Spinal cord (tissue), 3 donors: ENCODE measurements around the genes FAM169A and CRHBP.

DNA sequence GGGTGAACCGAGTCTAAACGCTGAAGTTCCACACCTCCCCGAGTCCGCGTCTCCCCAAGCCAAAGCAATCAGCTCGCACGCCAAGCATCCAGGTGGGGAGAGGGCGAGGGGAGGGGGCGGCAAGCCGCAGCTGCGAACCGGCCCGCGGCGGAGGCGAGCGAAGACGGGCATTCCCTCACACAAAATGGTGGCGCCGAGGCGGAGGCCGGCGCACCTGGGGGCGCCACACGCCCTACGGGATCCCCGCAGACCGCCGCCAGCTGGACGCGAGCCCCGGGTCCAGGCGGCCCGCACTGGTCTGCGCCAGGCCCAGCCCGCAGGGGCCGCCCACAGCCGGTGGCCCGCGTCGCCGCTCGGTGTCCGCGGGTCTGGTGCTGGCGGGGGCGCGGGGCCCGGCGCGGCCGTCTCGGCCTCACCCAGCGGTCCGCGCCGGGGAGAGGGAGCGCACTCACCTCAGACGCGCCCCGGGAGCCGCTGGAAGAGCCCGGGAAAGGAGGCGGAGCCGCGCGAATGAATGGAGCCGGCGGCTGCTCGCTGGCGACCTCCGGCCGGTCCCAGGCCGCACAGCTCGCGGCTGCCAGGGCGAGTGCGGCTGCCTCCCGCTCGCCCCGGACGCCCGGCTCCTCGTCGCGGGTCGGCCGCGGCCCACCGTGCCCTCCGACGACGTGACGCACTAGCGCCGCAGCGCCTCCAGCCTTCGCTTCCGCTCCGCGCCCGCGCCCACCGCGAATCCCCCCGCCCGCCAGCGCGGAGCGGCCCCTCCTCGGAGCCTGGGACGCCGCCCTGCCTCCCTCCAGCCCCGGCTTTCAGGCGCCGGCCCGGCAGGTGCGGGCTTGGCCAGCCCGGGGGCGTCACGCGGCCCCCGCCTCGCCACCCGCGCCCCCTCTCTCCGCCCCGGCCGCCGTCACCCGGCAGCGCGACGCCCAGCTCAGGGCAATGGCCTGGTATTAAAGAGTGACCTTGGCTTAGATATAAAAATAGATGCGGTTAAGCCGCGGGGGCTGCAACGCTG lies at the start of gene FAM169A:
TSS of gene FAM169A (minus strand) at position 675 of the 1,012 bp plus-strand sequence.
- PRO-cap, result no peak
- RAMPAGE, long total RNA, result no peak

GRCh38 chr5:74867016-74867215 lies 729 bp upstream of the FAM169A start:
- PRO-cap, result no peak
- RAMPAGE, long total RNA, result no peak

DNA sequence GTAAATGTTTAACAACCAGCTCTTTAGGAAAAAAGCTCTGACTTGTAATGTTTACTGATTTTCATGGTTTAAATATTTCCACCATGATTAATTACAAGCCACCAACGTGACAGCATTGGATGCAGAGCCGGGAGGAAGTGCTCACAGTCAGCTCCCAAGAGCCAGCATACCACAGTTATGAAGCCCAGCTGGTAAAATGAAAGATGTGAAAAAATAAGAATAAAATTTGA lies 83.0 kb upstream of the FAM169A start:
- PRO-cap, result no peak
- RAMPAGE, long total RNA, result no peak

- PRO-cap, result no peak
- RAMPAGE, long total RNA, result no peak
Measured at GRCh38 chr5:74974452-74975077, 77.8 kb downstream of the GCNT4 start.

DNA sequence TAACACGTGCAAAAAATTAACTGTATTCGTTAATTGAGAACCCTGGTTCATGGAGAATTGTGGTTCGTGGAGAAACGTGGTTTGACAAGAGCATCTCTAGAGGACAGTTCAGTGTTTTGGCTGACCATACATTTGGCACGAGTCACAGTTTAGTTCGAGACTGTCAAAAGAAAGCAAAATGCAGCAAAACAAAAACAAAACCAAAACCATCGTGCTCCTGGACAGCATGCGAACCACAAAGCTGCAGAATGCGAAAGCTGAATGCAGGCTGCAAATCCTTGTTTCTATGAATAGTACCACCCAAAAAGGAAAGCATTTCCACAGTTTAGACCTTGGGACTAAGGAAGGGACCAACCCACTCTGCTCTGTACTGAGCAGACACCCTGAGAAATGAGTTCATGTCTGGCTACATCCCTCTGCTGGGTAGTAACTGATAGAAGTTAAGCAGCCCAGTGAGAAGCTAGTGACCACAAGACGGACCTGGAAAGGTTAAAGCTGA lies 3.9 kb downstream of the GCNT4 start:
- PRO-cap, result no peak
- RAMPAGE, long total RNA, result no peak

- PRO-cap, result no peak
- RAMPAGE, long total RNA, result no peak
Measured at GRCh38 chr5:75358260-75358963, 21.4 kb downstream of the HMGCR start.

DNA sequence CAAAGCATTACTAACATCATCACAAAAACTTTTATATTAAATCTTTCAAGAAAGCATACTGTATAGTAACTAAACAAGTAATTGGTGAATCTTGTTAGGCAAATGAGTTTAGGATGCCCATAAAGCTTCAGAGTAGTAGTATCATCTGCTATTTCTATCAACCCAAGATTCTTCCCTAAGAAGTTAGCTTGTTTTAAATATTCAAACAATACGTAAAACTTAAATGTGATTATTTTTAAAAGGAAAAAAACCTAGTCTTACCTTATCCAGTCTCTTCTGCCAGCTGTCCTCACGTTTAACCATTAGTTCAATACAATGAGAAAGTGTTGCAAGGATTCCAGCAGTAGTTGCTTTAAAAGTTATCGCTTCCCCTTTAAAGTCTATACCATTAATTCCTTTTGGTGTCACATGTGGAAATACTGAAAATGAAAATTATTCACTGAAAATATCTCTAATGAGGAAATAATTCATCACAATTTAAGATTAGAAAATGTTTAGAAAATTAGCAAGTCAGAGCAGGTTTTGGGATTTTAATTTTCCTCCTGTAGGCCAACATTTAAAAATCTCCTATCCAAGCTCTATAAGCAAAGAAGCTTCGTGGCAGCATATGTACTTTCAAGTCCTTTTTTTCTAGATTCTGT lies 79.7 kb downstream of the HMGCR start:
- PRO-cap, result no peak
- RAMPAGE, long total RNA, result no peak

DNA sequence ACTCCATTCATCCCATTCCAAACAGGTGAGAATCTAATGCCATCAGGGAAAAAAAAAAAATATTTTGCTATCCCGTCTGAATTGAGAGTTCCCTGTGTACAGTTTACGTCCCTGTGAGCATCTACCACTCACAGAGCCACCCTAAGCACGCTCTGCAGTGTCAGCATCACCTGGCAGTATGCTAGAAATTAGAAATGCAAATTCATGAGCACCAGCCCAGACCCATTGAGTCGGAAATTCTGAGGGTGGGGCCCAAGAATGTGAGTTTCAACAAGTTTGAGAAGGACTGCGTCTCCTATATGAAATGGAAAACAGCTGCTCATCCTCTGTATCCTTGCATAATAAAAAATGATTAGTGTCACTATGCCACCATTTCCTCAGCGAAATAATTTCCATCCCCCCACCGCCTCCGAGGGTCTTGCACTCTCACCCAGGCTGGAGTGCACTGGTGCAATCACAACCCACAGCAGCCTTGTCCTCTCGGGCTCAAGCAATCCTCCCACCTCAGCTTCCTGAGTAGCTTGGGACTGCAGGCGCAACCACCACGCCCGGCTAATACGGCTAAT lies 1.3 kb upstream of the IQGAP2 start:
- PRO-cap, result no peak
- RAMPAGE, long total RNA, result no peak

DNA sequence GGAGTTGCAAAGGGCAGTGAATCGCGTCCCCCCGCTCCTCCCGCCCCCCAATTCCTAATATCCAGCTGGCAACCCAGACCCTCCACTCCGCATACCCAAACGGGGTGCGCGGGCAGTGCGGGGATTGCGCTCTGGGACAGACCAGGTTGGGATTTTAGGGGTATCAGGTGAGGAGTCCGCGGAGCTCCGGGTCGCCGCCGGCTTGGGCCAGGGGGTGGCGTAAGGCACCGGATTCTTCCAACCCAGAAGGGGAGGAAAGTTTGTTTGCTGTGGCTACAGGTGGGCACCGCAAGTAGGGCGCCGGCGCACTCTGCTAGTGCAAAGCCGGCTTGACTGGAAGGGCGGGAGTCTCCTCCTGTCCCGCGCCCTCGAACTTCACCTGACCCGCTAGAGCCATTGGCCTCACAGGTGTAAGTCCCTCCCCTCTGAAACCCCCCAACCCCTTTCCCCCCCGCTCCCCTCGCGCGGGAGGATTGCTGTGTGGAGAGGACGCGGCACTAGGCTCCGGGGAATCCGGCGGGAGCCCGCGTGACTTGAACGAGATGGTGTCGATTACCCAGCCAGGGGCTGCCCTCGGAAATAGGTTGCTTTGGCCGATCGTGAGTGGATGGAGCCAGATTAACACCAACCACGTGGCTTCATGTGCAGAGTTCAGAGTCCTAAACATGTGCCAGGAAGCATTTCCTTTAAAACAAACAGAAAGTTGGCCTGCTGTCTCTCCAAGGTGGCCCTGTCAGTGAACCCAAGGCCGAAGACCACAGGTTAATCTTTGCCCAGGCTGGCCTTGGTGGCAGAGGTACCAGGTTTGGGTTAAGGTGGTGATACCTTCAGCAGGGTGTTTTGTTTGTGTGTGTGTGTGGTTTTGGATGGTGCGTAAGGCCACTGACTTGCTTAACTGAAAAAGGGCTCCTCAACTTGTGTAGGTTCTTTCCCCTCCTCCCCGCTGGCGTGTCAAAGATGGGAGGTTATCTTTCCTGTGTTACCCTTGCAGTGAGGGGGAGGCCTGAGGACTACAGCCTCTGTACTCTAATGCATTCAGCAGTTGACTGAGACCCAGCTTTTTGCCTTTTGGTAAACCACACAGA lies 993 bp downstream of the IQGAP2 start:
- PRO-cap, result no peak
- RAMPAGE, long total RNA, result no peak

- PRO-cap, result no peak
- RAMPAGE, long total RNA, result no peak
Measured at GRCh38 chr5:76491953-76492466, 88.9 kb downstream of the IQGAP2 start.

- PRO-cap, result no peak
- RAMPAGE, long total RNA, result no peak
Measured at GRCh38 chr5:76521146-76521836, 101.9 kb downstream of the F2RL2 start.

- PRO-cap, result no peak
- RAMPAGE, long total RNA, result no peak
Measured at GRCh38 chr5:76631641-76632167, 8.5 kb upstream of the F2RL2 start.

DNA sequence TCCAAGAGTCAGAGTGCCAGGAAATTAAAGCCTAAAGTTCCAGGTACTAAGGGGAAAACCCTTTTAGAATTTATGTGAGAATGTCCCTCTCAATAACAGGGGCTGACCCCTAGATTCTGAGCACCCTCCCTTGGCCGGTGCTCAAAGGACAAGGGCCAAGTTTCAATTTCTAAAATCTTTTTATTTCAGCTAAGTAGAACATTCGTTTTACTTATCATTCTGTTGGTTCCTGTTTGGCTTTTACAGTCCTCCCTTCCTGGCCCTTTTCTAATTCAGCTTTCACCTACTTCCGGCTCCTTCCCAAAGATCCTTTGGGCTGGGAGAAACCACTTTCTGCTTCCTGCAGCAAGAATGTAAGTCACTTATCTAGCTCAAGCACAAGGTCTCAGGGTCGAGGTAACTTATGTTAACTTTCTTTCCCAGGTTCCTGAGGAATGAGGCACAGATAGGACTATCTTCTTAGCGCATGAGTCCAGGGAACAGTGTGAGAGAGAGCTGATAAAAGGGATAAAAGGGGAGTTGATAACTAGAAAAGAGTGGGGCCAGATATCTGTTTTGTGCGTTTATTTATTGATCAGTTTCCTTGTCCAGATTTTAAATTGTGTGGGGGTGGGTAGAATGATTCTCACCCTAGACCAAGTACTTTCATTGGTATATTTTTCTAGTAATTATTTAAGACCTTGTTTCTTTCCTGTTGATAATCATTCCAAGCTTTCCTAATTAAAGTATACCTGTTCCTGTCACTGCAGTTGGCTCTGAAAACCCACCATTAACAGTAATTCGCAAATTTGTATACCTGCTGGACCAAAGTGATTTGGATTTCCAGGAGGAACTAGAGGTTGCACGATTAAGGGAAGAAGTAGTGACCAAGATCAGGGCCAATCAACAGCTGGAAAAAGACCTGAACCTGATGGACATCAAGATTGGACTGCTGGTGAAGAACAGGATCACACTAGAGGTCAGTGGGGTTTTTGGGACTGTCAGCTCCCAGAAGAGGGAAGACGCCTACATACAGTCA lies 34.8 kb upstream of the F2RL2 start:
- PRO-cap, result no peak
- RAMPAGE, long total RNA, result no peak

- PRO-cap, result no peak
- RAMPAGE, long total RNA, result no peak
Measured at GRCh38 chr5:76807972-76808918, 10.6 kb upstream of the F2RL1 start.

GRCh38 chr5:76952533-76953192 lies at the start of gene CRHBP:
CRHBP (plus strand) TSS chr5:76953045.
- PRO-cap, result no peak
- RAMPAGE, long total RNA, result no peak

DNA sequence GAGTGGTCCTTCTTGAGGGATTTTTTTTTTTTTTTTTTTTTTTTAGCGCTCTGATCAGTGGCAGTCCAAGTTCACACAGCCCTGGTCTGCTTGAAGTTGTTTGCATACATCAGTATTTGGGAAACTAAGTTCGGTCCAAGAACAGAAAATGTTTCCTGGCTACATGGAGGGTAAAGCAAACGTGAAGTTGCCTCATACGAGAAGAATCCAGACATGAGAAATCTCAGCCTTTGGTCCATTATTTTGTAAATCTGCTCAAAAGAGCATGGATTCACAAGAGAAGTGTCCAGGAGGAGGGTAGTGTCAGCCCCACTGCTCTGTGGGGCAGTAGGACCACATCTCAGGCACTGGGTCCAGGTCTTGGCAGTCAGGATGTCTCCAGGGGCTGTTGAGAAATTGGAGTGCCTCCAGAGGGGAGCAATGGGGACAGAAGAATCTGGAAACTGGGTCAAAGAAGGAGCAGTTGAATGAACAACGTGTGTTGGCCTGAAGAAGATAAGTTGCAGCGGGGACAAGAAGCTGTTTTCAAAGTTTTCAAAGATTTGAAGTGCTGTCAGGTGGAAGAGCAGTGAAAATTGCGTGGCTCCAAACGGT lies 56.9 kb upstream of the ZBED3 start:
- PRO-cap, result no peak
- RAMPAGE, long total RNA, result no peak

- PRO-cap, result no peak
- RAMPAGE, long total RNA, result no peak
Measured at GRCh38 chr5:77418490-77419143, 73.5 kb downstream of the WDR41 start.

- PRO-cap, result no peak
- RAMPAGE, long total RNA, result no peak
Measured at GRCh38 chr5:77443770-77444116, 48.4 kb downstream of the WDR41 start.

DNA sequence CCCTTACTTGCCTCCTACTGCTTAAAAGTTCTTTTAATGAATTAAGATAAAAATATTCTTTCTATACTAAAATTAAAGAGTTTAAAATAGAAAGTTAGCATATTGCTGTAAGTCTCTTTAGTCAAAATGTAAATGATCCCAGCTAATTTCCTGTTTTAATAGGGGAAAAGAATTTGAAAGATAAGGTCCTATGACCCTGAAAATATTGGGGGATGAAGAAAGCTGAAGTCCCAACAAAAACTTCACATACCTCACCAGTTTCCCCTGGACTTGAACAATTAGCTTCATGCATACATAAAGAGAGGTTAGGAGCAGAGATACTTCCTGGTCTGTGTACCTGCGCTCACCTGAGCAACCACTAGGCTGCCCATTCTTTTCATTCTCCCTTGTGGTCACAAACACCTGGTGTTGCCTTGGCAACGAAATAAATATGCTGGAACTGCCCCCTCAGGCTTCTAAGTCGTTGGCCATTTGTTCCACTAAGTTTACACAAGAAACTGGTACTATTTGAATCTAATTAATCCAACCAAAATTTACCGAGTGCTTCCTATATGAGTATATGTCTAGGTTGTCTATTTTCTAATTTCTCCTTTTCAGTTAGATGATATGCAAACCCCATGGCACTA lies 18.2 kb downstream of the OTP start:
- PRO-cap, result no peak
- RAMPAGE, long total RNA, result no peak

DNA sequence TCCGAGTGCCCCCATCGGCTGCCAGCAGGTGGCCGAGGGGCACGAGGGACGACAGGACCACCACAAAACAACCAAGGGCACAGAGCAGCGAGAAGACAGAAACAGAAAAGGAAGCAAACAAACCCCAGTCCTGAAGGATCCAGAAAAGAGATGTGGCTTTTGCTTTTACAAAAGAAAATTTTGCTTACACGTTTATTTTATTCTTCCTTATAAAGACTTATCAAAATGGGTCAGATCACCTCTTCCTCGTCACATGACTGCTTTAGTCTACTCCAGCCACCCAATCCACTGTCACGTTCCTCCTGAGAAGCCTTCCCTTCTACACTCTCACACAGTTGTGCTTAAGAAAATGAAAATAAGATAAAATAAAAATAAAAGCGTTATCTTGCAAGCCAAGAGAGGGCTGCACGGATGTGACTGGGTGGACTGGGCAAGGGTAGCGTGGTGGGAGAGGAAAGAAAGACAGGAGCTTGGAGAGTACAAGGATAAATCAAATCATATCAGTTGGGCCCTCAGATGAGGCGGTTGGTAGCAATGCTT lies 9.4 kb downstream of the OTP start:
- PRO-cap, result no peak
- RAMPAGE, long total RNA, result no peak